Parotid gland (tissue), 1 donor: Measurements from ENCODE around the gene CFLAR.

DNA sequence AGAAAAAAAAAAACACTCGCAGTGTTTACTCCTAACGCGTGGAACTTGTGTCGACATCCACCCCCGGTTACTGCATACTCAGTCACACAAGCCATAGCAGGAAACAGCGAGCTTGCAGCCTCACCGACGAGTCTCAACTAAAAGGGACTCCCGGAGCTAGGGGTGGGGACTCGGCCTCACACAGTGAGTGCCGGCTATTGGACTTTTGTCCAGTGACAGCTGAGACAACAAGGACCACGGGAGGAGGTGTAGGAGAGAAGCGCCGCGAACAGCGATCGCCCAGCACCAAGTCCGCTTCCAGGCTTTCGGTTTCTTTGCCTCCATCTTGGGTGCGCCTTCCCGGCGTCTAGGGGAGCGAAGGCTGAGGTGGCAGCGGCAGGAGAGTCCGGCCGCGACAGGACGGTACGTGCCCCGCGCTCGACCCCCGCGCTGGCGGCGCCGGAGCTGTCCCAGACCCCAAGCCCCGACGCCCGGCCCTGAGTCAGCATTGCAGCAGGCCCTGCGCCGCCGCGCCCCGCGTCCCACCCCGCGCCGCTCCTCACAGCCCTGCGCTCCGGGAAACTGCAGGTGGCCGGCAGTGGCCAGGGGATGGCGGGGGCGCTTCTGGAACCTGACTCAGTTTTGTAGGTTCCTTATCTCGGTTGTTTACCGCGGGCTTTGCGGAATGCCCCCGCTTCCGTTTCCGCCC, at the start of gene CFLAR:
TSS of gene CFLAR (plus strand) at position 85 of the 688 bp plus-strand sequence.
- PRO-cap = bidirectional peak, plus-strand start at position 233 of the sequence, minus-strand start at position 135 of the sequence; bidirectional peak, plus-strand start outside the sequence, minus-strand start at position 563 of the sequence

DNA sequence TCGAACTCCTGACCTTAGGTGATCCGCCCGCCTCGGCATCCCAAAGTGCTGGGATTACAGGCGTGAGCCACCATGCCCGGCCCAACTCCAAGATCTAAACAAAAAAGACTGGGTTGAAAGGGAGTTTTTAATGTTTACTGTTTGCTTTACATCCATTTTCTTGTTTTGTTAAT, 1.9 kb downstream of the CFLAR start:
- PRO-cap = unidirectional peak, minus-strand start at position 100 of the sequence

DNA sequence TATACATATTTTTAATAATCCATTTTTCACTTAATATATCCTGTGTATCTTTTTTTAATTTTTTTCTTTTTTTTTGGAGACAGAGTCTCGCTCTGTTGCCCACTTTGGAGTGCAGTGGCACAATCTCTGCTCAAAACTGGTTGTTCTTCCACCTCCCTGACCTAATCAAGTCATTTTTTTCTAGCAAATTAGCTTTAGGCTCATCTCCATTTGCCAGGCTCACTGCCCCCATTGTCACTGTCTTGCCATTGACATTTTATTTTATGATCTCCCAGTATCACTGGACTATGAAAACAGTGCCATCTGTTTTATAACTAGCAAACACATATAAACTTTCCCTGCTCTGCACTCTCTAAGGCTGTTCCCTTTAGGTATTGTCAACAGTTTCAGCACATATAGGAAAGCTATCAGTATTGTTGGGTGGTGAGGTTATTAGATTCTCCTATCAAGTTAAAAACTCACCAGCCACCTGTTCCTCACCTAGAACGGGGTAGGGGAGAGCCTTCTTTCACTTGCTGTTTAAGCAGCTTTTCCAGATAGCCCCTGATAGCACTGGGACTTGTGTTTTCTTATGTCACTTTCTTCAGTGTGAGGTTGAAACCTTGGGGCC, 32.4 kb downstream of the CFLAR start:
- PRO-cap = no peak

DNA sequence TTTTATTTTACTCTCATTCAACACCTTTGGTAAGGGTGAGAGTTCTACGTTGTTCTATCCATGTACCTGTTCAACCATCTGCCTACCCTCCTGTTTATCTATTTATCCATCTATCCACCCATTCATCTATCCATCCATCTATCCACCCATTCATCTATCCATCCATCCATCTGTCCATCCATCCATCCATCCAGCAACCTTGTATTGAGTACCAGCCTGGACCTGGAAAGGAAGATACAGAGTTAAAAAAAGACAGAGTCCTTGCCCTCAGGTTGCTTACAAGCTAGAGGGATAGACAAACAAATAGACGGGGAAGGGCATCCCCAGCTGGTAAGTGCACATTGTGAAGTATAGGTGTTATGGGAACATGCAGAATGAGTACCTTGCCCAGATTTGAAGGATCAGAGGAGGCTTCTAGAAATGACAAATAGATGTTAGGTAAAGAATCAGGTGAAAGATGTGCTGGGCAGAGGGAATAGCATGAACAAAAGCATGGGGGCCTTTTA, 26.7 kb downstream of the CASP10 start:
- PRO-cap = no peak

GRCh38 chr2:201232140-201232576, 28.2 kb upstream of the CASP8 start:
- PRO-cap = no peak

DNA sequence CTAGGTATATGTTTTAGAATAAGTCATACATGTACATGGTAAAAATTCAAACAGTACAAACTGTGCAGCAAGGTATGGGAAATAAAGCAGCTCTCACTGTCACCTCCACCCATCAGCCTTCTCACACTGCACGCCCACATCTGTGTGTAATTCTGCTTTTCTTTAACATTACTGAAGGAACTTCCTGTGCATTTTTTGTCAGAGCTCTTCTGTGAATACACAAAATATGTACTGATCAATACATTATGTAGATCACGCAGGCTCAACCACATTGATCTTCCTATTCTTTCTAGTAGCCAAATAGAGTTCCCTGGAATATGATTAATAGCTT, 3.5 kb downstream of the CASP8 start:
- PRO-cap = no peak

- PRO-cap = no peak
These were observed 18.2 kb downstream of the TRAK2 start for GRCh38 chr2:201433080-201433505.

- PRO-cap = no peak
These were observed 46.1 kb downstream of the C2CD6 start for GRCh38 chr2:201572753-201573315.

GRCh38 chr2:201723170-201723677, 24.8 kb upstream of the MPP4 start:
- PRO-cap = no peak

GRCh38 chr2:201858679-201859342, 52.5 kb downstream of the CDK15 start:
- PRO-cap = no peak

DNA sequence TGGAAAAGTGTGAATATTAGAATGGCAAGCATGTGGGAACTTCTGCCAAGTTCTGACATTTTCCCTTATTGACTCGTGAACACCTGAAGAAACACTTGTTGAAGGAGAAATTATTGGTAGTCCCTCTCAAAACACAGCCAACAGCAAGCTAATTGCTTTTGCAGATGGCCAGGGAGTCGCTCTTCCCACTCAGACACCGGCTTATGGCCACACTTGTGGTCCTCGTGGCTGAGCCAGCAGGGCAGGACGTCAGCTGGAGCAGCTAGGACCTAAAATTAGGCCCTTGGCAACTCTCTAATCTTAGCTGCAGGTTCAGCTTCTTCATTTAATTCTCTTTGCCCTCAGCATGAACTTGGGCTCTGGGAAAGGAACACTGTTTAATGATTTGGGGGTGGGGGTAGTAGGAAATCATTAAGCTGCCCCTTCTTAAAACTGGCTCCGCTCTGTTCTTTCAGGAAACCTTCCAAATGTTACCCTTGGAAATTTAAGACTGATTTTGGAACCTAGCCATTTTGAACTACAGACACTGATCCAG, 77.3 kb downstream of the CDK15 start:
- PRO-cap = unidirectional peak, minus-strand start at position 203 of the sequence

- PRO-cap = no peak
These were observed 62.2 kb upstream of the FZD7 start for GRCh38 chr2:201971466-201971917.

DNA sequence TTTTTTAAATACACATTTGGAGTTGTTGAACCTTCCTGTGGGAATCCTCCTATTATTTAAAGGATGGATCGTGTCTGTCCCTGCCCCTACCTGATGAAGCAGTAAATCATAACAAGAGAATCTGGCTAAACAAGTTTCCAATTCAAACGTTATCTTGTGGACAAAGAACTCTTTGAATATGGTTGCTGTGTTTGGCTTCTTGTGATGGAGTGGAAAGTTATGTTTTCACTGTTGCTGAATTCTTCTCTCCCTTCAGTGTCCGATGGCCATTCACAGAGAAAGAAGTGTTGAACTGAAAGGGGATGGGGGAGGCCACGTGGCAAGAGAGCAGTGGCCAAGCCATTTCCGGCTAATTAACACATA, 37.1 kb upstream of the FZD7 start:
- PRO-cap = no peak

- PRO-cap = no peak
These were observed 5.5 kb downstream of the FZD7 start for GRCh38 chr2:202038848-202039835.

GRCh38 chr2:202149313-202149802, 76.3 kb downstream of the KIAA2012 start:
- PRO-cap = no peak

GRCh38 chr2:202312135-202312477, 46.5 kb downstream of the NOP58 start:
- PRO-cap = no peak

DNA sequence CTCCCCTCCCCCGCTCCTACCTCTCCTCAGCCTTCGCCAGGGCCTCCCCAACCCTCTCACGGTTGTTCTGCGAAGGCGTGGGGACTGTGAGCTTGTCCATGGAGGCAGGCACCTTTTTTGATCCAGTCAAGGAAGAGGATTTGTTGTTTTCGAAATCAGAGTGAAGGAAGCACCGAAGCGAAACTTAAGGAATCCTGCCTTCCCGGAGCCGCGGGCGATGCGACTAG, 557 bp downstream of the BMPR2 start:
- PRO-cap = unidirectional peak, plus-strand start at position 62 of the sequence

DNA sequence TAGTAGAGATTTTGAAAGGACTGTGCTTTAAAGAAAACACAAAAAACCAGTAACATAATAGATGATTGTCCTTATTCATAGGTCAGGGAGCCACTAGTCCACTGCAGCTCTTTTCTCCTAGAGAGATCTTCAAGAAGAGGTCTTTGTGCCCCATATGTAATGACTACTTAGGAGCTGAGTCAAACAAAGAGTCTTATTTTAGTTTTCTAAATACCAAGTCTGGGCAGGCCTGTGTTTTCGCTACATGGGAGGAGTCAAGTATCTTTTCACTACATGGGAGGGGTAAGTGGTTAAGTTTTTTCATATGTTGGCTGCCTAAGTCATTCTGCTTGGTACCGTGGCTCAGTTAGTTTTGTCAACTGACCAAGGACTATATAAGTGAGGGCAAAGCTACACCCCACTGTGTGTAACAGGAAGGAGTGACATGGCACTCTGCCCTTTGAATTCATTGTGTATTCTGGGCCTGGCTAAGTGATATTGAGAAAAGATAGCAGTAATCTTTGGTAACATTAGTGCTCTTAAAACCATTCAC, 25.0 kb upstream of the FAM117B start:
- PRO-cap = no peak

- PRO-cap = no peak
These were observed 105.3 kb downstream of the ICA1L start for GRCh38 chr2:202766137-202766873.

DNA sequence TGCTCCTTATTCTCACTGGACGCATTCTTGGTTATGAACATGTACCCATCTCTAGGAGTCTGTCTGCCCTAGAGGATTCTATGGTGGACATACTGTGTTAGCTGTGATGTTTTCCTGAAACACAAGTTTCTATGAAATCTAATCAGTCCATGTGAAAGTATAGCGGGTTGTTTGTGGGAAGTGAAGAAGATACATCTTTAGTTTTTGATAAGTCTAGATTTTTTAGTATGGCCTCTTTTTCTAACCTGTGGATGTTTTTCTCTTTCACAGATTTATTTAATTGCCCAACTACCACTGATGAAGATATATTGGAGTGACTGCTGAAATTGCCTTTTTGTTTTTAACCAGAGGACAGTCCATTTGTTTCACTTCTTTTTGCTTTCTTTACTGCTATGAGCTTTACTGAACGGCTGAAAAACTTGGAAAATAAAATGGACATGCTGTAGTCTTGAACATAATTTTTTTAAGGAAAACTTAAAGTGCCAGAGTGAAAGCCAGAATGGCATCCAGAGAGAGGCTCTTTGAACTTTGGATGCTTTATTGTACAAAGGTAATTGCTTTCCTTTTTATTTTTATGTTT, 1.3 kb downstream of the NBEAL1 start:
- PRO-cap = no peak